Bile duct (tissue), 1 donor: ENCODE measurements around the genes CXorf66 and SPANXD.

- PRO-cap: no peak
Measured at GRCh38 chrX:137563277-137563604, 2.7 kb upstream of the ZIC3 start.

GRCh38 chrX:137564073-137564730 lies 1.7 kb upstream of the ZIC3 start:
- PRO-cap: no peak

GRCh38 chrX:137568463-137569709 lies 3.0 kb downstream of the ZIC3 start:
- PRO-cap: no peak

DNA sequence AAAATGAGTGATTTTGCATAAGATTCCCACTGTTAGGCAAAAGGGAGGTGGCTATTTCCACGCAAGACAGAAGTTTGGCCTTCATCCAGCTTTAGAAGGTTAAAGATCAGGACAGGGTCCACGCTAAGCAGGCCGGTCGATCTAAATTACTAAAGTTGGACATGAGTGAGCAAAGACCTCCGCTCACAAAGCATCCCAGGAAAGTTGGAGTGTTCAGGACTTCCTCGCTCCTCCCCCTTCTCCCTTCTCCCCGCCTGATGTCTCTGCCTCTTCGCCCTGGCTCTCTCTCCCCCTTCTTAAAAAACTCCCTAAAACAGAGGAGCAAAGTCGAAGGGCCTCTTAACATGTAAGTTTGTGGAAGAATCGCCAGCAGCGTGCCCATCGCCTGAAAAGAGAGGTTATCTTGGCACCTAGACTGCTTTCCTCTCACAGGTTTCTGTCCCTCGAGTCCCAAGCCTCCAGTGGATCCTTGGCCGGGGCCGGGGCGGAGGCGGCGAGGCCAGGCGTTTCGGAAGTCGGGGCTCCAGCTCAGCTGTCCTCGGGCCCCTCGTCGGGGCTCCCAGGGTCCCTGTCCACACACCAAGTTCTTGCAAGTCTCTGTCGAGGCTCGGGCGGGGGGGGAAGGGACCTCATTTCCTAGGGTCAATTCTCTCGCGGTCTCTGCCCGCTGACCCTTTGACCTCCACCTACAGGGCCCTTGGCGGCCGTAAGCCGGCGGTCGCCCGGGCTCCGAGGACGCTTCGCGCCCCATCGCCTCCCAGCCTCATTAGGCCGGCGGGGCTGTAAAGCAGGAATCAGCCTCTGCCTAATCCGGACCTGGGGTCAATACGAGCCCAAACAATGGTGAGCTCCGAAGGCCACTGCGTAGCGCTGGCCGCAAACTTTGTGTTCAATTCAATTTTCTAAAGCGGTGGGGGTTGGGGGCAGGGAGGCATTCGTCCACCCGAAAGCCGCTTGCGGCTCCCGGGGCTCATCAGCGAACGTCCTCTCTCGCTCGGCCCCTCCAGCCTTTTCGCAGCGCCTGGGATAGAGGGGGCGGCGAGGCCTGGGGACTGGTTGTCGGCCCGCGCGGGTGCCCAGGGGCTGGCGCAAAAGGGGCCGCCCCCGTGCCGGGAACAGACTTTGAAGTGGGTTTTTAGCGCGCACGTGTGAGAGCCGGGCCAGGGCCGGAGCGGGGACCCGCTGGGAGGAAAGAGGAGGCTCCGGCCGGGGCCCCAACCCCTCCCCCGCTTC lies 7.8 kb downstream of the ZIC3 start:
- PRO-cap: no peak

- PRO-cap: no peak
Measured at GRCh38 chrX:138712055-138712521, 571 bp upstream of the FGF13 start.

DNA sequence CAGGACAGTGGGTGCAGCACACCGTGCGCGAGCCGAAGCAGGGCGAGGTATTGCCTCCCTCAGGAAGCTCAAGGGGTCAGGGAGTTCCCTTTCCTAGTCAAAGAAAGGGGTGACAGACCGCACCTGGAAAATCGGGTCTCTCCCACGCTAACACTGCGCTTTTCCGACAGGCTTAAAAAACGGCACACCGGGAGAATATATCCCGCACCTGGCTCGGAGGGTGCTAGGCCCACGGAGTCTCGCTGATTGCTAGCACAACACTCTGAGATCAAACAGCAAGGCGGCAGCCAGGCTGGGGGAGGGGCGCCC lies 66.9 kb upstream of the FGF13 start:
- PRO-cap: no peak

DNA sequence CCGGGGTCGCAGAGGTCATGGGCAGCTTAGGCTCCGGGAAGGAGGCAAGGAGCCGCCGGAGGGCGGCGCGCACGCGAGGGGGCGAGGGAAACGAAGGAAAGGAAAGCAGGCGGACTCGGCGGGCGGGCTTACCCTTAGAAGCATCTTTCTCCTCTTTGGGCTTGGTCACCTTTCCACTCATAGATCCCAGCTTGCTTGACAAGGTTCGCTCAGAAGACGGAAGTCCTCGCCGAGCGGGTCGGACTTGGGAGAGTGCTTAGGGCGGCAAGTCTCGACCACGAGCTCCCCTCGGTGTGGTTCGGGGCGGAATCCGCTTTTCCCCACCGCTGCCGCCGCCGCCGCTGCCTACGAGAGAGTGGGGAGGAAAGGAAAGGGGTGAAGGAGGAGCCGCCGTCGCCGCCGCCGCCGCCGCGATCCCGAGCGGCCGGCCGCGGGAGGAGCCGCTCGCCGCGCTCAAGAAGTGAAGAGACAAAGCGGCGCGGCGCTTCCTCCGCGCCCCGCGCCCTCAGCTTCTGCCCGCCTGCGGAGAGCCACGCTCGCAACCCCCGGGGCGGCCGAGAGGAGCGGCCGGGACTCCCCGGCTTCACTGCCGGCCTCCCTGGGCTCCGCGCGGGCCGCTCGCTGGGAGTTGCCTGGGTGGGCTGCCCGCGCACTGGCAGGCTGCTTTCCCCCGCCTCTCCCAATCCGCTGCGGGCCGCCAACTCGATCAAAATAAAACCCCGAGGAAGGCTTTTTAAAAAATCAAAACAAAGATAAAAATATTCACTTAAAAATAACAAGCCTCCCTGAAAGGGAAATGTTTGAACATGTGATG lies 326.4 kb upstream of the F9 start:
- PRO-cap: bidirectional peak, plus-strand start at position 112 of the sequence, minus-strand start outside the sequence; bidirectional peak, plus-strand start at position 582 of the sequence, minus-strand start at position 357 of the sequence

- PRO-cap: no peak
Measured at GRCh38 chrX:139341893-139342269, 188.7 kb upstream of the F9 start.

GRCh38 chrX:139710949-139711183 lies 2.9 kb upstream of the MCF2 start:
- PRO-cap: no peak

DNA sequence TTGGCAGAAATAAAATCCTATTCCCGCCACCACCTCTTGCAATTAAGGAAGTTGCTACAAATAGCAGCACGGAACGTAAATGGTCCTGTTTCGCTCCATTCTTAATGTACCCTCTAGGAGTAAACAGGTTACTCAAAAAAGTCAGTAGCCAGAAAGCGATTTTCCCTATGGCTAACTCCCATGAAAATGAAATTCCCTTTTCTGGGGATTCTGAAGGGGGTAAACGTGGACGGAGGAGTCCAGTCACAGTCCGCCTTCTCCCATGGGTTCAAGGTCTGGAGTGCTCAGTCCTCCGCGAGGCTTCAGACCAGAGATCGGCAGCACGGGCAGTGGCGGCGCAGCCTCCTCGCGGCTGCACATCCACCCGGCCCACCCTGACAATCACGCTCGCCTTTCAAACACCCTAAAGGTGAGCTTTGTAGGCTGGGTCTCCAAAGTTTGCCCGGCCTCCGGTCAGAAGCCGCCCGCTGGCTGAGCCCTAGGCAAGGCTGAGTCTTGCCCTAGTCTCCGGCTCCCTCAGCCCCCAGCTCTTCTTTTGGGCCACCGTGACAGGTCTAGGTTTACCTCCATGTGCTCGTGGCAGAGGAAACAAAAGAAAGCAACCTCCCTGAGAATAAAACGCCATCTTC lies 1.7 kb downstream of the ATP11C start:
- PRO-cap: unidirectional peak, plus-strand start at position 305 of the sequence

DNA sequence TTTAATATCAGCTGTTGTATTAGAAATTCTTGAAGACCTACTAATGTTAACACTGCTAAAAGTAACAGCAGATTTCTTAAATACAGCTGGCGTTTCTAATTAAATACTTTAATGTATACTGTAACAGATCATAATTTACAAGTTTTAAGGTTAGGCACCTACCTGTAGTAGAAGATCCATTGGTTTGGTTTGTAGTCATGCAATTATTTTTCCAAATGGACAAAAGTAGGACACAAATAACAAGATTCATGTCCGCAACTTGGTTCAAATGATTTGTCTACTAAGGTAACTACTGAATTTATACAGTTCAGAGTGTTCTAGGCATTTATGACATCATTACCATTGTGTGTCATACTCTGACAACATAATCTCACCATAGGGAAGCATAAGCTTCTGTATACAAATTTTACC lies at the start of gene CXorf66:
TSS of gene CXorf66 (minus strand) at position 275 of the 411 bp plus-strand sequence.
- PRO-cap: no peak

DNA sequence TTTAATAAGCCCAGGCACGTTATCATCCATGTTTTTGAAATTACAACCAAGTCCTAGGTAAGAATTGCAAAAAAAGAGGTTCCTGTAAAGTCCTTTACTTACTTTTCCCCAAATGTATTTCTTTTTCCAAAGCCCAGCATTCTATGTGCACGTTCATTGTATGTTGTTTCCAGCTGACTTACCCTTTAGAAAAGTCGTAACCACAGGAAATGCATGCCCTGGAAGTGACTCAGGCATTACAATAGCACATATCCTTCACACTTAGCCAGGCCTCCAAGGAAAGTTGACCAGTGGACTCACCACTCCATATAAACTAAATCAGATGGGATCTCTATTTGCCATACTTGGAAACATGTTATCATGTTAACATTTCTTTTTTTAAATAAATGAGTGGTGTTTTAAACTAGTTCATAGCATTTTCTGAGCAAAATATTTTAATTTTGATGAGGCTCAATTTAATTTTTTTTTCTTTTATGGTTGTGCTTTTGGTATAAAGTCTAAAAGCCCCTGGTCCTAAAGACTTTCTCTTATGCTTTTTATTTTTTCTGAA lies 183.7 kb downstream of the ENSG00000230707 start:
- PRO-cap: no peak

- PRO-cap: no peak
Measured at GRCh38 chrX:140505161-140506220, 622 bp upstream of the SOX3 start.

- PRO-cap: no peak
Measured at GRCh38 chrX:141698594-141699039, at the start of gene SPANXD. Gene SPANXD, minus strand, starts transcription at chrX:141698739.

DNA sequence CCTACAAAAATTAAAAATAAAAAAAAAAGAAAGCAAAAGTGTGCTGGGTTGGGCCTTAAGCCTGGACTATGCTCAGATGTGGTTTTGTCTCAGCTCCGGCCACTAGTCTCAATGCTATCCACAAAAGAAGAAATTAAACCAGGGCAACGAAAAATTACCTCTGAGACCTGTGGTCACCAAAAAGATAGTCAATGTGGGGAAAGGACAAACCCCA lies 210.3 kb upstream of the MAGEC2 start:
- PRO-cap: no peak

- PRO-cap: bidirectional peak, plus-strand start at chrX:145817854, minus-strand start at chrX:145817640
Measured at GRCh38 chrX:145817145-145817727, 393 bp upstream of the SLITRK2 start.

DNA sequence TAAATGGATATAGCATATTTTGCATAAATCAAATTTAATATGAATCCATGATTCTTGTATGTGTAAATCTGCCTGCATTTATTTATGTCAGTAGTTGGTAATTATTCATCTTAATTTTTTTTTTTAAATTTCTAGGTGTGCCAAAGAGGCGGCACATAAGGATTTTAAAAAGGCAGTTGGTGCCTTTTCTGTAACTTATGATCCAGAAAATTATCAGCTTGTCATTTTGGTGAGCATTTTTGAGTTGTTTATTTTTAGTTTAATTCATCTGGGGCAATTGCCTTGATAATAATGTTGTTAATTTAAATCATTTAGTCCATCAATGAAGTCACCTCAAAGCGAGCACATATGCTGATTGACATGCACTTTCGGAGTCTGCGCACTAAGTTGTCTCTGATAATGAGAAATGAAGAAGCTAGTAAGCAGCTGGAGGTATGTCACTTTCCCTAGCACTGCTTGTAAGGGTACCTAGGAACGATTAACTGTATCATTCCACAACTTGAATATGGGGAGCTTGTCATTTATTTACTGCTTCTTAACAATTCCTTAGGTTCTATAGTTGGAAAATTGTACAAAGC lies 18.2 kb downstream of the FMR1 start:
- PRO-cap: no peak

GRCh38 chrX:147932237-147932743 lies 20.6 kb downstream of the FMR1 start:
- PRO-cap: no peak

DNA sequence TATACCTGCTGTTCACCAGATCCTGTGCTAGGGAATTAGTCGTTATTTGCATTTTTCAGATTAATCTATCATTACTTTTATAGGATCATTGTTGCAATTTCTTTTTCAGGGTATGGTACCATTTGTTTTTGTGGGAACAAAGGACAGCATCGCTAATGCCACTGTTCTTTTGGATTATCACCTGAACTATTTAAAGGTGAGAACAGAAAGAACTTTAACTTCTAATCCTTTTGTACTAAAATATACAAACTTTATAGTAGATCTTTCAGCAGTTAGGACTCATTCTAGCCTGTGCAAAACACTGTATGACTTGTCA lies 28.7 kb downstream of the FMR1 start:
- PRO-cap: no peak

- PRO-cap: no peak
Measured at GRCh38 chrX:147949222-147950255, 31.6 kb upstream of the FMR1NB start.